LHCN-M2 (cell line): ENCODE data around the gene CD7.

DNA sequence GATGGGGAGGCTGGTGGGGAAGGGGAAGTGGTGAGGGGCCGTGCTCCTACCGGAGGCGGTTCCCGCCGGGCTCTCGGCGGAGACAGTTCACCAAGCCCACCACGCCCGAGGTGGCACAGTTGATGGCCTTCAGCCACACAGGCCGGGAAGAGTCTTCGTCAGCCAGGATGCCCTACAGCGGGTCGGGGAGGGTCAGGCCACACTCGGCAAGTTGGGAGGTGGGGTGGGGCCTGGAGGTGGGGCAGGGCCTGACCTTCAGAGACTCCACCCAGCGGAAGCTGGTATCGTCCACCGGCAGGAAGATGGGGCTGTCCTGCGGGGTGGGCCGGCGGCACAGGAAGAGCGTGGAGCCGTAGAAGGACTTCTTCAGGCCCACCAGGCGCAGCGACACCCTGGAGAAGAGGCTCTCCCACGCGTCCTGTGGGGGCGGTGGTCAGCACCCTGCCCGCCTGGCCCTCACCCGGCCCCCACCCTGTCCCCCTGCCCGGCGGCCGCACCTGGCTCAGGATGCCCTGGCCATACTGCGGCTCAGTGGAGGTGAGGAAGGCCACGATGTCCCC is 13.0 kb downstream of the FASN start:
- RAMPAGE, long total RNA: no peak

DNA sequence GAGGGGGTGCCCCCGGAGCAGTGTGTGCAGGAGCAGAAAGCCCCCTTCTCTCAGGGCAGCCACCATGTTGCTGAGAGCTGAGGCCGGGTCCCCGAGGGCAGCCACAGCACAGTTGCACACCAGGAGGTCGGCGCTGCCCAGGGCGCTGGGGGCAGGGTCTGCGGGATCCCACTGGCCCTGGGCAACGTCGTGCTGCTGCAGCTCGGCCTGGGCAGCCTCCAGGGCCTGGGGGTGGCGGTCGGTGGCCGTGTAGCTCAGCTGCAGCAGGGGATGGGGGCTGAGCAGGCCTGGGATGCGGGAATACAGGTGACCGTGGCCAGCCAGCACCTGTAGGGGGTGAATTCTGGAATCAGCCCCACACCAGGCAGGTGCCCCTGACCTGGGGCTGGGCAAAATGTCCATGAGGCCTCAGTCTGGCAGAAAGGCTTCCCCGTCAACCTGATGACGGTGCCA is 12.5 kb downstream of the FASN start:
- RAMPAGE, long total RNA: no peak

- RAMPAGE, long total RNA: no peak
Measured at GRCh38 chr17:82086196-82086869, 11.7 kb downstream of the FASN start.

- RAMPAGE, long total RNA: no peak
Measured at GRCh38 chr17:82107883-82108400, 9.9 kb upstream of the FASN start.

DNA sequence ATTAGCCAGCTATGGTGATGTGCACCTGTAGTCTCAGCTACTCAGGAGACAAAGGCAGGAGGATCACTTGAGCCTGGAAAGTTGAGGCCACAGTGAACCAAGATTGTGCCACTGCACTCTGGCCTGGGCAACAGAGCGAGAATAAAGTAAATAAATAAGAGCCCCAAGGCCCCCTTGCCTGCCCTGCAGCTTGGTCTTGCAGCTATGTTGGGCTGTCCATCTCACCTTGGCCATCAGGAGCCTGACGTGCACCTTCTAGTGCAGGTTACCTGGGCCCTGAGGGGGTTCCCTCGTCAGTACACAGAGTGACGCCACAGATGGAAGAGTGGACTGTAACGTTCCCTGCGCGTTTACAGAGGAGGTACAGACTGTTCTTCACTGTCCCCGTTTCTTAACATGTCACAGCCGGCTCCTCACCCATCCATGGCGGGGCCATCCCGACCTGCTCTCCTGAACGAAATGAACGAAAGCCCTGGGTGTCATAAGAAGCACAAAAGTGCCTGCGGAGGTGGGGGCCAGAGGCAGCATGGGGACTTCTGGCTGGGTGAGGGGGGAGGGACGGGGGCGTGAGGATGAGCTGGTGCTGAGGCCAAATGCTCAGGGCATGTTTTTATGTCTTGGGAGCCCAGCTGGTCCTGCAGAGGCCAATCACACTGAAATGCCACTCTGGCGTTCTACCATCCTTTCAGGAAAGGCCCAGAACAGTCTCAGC is 15.9 kb upstream of the FASN start:
- RAMPAGE, long total RNA: no peak

- RAMPAGE, long total RNA: no peak
Measured at GRCh38 chr17:82152416-82153305, 54.6 kb upstream of the FASN start.

DNA sequence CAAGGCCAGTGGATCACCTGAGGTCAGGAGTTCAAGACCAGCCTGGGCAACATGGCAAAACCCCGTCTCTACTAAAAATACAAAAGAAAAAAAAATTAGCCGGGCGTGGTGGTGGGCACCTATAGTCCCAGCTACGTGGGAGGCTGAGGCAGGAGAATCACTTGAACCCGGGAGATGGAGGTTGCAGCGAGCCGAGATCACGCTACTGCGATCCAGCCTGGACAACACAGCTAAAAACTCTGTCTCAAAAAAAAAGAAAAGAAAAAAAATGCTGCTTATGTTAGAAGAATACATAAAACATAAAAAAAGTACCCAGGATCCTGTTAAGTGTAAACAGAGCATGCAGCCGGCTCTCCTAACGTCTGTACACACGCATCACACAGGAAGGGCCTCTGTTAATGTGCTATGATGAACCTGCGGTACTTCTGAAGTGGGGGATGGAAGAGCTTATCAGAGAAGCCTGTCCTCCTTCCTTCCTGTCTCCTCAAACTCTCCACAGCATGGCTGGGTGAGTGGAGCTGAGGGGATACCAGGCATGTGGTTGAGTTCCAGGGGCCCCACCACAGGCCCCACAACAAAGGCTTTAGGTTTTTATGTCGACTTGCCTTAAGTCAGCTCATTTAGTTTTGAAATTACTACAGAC is 12.0 kb downstream of the CCDC57 start:
- RAMPAGE, long total RNA: no peak

DNA sequence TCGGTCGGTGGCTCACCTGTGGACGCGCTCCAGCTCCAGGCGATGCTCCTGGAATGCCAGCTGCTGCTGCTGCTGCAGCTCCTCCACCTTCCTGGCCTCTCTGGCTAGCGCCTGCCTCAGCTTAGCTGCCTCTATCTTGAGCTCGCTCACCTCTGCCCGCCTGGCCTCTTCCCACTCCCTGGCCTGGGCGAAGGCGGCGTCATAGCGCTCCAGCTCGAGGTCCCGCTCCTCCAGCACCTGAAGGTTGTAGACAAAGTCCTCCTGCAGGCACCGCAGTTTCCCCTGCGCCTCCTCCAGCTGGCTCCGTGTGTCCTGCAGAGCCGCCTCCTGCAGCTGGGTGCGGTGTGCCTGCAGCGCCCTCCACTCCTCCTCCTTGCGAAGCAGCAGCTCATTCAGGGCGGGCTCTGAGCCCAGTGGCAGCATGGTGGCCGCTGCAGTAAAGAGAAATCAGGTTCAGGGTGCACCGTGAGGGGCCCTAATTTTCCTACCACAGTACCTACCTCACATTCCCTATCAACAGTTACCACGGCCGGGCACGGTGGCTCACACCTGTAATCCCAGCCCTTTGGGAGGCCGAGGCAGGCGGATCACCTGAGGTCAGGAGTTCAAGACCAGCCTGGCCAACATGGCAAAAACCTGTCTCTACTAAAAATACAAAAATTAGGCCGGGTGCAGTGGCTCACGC is 11.0 kb downstream of the CCDC57 start:
- RAMPAGE, long total RNA: no peak

GRCh38 chr17:82214055-82214432 is 1.4 kb upstream of the CCDC57 start:
- RAMPAGE, long total RNA: no peak

DNA sequence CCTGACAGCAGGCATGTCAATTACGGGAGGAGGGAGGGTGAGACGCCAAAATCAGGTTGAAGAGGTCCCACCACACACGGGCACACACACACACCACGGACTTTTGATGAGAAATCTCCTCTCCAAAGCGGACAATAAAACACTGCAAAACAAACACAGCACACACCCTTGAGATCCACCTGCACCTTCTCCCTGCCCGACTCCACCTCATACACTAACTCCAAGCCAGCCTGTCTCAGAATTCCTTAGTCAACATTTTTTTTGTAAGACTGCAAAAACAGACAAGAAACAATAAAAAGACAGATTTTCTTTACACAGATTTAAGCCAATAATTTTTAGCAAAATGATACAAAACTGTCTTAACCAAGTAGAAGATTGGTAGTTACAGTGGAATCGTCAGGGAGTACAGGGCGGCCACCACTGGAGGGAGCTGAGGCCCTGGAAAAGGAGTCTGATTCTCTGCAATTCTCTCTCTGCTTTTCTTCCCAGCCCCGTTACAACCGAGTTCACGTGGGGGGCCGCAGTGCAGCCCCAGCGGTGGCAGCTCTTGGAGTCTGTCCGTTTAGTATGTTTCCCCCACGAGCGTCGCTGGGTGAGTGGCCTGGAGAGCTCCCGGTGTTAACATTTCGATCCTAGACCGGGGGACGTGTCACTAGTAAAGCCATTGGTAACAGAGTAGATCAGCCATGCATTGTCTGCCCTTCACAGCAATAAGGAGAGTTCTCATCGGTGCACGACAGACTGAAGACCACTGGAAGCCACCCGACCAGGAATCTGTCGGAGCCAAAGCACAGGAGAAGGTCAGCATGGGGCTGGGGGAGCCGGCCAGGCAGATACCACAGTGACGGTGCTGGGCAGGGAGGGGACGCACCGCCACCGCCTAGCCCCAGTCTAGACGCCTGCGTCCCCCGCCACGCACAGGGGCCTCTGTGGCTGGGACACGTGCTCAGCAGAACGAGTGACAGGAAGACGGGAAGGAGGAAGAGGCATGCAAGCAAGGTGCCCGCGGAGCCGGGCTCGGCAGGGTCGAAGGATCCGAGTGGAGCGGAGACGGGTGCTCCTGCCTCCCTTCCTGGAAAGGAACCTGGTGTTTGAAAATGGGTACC is 15.6 kb downstream of the SLC16A3 start:
- RAMPAGE, long total RNA: no peak

- RAMPAGE, long total RNA: no peak
Measured at GRCh38 chr17:82261842-82262295, 11.6 kb downstream of the CSNK1D start.

- RAMPAGE, long total RNA: no peak
Measured at GRCh38 chr17:82269451-82270086, 3.9 kb downstream of the CSNK1D start.

GRCh38 chr17:82300839-82301139 is 16.6 kb downstream of the CD7 start:
- RAMPAGE, long total RNA: no peak

GRCh38 chr17:82317373-82318039 is at the start of gene CD7:
Gene CD7 (minus strand): TSS chr17:82317608.
- RAMPAGE, long total RNA: no peak

GRCh38 chr17:82320116-82320736 is 2.8 kb upstream of the CD7 start:
- RAMPAGE, long total RNA: no peak

DNA sequence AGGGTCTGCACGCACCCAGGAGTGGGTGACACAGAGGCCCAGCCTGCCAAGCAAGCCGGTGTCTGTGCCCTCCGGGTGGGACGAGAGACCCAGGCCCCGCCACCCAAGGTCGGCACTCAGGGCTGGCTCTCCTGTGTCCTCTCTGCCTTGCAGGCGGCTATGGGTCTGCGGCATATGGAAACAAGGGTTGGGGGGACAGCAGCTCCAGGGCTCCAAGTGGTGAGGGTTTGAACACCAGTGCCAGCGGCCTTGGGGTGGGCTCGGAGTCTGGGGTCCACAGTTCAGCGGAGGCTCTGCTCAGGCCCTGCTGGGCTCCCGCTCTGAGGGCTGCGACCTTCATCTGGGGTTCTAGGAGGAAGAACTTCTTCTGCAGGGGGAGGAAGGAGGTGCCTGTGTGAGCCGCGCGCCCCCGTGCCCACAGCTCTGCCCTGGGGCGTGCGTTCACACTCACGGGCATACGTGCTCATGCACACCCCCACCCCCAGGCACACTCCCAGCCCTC is 4.6 kb upstream of the CD7 start:
- RAMPAGE, long total RNA: no peak

GRCh38 chr17:82334647-82335785 is 1.4 kb upstream of the SECTM1 start:
- RAMPAGE, long total RNA: no peak

DNA sequence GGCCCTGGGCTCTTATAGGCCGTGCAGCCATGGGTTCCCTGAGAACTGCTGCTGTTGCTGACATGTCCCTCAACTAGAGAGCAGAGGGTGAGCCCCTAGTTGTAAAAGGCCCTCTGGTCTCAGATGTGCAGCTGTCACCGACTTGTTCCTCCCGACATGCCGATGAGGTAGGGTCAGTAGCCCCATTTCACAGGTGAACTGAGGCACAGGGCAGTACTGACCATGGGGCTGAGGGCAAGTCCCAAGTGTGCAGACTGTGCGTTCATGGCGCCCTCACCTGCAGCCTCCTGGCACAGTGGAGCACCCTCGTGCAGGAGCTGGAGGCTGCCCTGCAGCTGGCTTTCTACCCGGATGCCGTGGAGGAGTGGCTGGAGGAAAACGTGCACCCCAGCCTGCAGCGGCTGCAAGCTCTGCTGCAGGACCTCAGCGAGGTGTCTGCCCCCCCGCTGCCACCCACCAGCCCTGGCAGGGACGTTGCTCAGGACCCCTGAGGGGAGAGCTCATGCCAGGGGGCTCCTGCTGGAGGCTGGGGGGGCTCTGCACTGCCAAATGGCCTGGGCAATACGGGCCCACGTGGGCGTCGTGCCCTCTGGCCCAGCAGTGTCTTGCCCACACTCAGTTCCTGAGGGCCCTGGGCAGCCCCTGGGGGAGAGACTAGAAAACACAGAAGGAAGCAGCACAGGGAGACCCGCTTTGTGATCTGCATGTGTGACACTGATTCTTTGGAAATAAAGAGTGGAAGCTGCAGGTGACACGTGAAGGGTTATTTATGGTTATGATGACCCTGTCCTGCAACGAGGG is 8.5 kb downstream of the CYBC1 start:
- RAMPAGE, long total RNA: no peak

GRCh38 chr17:82478743-82478990 is 20.1 kb downstream of the NARF start:
- RAMPAGE, long total RNA: no peak

- RAMPAGE, long total RNA: no peak
Measured at GRCh38 chr17:82488785-82489687, 30.5 kb downstream of the NARF start.